Left common carotid artery plus branches (tissue), 1 donor: ENCODE measurements around a stretch of chr6.

DNA sequence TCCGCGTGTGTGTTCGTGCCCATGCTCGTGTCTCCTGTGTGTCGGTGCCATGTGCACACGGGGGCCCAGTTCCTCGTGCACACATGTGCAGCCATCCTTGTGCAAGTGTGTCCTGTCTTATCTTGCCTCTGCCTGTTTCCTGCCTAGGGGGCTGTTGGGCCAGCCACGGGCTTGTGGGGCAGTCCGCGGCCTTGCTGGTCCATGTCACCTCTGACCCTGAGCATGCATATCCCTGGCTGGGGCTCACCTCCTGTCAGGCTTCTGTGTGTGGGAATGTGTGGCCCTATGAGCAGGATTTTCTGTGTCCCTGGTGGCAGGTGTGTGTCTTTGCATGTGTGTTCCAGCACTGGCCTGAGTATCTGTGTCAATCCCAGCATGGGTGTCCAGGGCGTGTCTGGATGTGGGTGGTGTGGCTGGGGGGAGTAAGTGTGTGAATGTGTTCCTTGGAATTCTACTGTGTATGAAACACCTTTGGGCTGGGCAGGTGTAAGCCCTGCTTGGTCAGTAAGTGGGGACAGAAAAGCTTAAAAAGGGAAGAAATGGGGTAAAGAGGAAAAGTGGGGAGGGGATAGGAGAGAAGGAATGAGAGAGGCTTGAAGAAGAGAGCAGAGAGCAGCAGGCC, 8.7 kb downstream of the SYNGAP1 start:
- PRO-cap, result no peak

GRCh38 chr6:33589463-33589900, 9.4 kb upstream of the BAK1 start:
- PRO-cap, result no peak

GRCh38 chr6:33590665-33591396, 10.8 kb upstream of the BAK1 start:
- PRO-cap, result no peak

DNA sequence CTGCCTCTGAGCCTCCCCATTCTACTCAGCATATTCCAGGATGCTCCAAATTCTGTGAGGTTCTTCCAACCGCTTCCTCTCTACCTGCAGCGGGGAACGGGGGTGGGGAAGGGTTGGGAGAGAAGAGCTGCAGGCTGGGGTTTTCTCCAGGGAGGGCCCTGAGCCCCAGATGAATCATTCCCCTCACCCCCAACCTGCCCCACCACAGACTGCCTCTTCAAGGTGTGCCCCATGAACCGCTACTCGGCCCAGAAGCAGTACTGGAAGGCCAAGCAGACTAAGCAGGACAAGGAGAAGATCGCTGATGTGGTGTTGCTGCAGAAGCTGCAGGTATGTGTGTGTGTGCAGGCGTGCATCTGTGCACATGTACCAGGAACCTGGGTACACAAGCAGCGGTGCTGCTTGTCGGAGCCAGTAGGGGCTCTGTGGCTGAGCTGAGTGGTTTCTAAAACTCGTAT, 34.5 kb downstream of the ITPR3 start:
- PRO-cap, result no peak

- PRO-cap, result no peak
Observed at GRCh38 chr6:33685997-33686777, 25.3 kb downstream of the UQCC2 start.

- PRO-cap, result no peak
Observed at GRCh38 chr6:33716830-33717800, 5.6 kb upstream of the UQCC2 start.

GRCh38 chr6:33718113-33718722, 6.7 kb upstream of the UQCC2 start:
- PRO-cap, result no peak

DNA sequence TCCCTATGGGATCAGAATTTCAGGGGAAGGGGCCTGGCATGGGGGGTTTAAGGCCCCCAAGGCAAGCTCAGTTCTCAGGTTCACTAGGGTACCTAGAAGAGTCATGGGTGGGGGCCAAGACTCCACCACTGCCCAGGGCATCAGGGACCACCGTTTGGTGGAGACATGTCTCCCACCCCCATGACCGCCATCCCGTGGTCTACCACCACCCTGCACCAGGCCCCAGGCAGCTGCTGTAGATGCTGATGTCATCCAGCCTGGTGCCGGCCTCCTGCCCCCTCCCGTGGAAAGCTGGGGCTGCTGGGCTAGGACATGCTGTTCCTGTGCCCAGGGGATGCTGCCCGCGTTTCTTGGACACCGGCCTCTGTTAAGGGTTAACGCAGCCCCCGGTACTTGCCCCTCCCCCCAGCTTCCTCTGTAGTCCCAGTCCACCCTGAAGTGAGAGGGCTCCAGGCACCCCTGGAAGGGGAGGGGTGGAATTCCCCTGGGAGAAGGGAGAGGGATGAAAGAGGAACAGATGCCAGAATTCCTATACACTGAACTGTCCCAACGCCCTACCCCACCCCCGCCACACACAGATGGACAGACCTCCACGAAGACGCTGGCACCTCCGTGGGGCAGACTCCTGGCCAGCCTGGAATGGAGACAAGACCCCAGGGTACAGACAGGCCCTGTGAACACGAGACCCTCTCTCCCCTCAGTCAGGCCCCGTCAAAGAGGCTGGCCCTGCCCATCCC, 537 bp downstream of the IP6K3 start:
- PRO-cap, result no peak

DNA sequence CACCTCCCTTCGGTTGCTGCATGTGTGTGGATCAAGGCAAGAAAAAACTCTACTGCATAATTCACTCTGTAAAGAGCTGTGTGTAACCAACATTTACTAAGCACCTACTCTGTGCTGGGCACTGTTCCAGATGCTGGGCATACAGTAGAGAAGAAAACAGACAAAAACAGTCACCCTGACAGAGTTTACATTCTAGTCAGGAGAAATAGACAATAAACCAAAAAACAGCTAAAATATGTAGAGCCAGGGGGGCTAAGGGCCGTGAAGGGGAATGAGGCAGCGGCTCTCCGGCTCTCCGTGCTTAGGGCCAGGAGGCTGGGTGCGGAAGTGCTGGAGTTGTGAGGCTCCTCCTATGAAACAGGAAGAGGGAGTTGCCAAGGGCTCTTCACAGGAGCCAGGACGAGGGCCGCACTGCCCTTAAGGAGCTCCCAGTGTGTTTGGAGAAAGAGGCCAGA, 20.5 kb upstream of the MLN start:
- PRO-cap, result no peak

DNA sequence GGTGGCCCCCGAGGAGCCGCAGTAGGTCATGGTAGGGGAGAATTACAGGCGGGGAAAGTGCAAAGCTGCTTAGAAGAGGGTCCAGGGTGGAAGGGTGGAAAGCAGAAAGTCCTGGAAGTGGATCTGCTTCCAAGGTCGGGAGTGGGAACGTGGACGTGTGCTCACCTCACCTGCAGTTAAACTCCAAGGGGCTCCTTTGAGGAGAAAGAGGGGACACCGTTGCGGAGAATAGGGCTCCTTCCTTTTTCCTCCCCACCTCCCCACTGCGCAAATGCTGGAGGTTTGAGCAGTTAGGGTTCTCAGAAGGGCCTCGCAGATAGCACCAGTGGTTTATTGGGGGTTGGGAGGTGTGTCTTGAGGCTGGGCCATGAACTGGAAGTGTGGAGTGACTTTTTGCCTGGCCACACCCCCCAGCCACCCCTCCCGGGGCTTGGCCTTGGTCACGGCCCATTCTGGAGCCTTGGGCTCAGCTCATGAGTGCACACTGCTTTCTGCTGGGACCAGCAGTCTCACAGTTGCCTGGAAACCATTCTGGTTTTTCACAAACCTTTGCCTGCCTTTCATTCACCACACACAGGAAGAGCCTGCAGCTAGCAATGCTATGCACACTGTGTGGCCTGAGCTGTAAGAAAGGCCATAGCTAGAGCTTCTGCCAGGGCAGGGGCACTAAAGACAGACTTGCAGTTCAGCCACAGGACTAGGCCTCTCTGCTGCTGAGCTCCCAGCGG, 100.5 kb upstream of the MLN start:
- PRO-cap, result no peak

GRCh38 chr6:33906282-33906888, 102.6 kb upstream of the MLN start:
- PRO-cap, result no peak

- PRO-cap, result no peak
Observed at GRCh38 chr6:34056001-34056917, 89.6 kb downstream of the GRM4 start.

DNA sequence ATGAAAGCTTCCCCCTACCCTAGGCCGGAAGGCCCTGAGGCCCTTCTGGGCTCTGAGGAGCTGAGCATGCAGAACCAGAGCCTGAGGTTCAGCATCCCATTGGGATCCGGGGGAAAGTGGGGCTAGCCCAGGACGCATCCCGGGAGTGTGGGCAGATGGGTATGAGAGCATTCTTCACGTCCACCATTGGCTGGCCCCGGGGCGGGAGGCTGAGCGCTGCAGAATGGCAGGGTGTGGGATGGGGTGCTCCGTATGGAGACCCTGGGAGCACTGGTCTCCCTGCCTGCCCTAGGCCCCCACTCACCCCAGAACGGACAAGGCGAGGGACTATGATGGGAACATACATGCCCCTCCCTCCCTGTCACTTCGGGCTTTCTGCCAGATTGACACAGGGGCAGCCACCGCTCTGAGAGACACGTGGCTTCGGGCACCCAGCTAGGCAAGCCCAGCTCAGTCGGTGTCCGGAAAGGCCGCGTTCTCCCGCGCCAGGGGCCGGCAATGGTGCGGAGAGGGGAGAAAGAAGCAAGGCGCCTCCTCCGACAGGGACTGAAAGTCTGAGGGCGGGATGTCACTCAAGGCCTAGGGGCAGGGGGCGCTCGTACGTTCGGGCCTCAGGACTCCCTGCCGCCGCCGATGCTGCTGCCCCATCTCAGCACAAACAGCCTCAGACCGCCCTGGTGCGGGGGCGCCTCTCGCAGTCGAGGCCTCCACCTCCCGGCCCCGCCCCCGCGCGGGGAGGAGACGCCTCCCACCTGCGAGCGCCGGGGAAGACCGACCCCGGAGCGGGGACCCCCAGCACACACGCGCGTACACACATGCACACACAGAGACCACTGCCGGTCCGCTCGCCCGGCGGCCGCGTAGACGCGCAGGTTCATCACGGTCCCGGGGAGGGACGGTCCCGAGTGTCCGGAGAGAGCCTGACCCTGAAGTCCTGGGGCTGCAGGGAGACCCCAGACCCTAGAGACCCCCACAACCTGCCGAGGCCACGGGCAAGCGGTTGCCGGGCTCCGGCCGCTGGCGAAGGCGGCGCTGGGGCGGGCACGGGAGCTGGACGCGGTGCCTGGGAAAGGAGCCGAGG, 2.0 kb downstream of the GRM4 start:
- PRO-cap, result no peak

DNA sequence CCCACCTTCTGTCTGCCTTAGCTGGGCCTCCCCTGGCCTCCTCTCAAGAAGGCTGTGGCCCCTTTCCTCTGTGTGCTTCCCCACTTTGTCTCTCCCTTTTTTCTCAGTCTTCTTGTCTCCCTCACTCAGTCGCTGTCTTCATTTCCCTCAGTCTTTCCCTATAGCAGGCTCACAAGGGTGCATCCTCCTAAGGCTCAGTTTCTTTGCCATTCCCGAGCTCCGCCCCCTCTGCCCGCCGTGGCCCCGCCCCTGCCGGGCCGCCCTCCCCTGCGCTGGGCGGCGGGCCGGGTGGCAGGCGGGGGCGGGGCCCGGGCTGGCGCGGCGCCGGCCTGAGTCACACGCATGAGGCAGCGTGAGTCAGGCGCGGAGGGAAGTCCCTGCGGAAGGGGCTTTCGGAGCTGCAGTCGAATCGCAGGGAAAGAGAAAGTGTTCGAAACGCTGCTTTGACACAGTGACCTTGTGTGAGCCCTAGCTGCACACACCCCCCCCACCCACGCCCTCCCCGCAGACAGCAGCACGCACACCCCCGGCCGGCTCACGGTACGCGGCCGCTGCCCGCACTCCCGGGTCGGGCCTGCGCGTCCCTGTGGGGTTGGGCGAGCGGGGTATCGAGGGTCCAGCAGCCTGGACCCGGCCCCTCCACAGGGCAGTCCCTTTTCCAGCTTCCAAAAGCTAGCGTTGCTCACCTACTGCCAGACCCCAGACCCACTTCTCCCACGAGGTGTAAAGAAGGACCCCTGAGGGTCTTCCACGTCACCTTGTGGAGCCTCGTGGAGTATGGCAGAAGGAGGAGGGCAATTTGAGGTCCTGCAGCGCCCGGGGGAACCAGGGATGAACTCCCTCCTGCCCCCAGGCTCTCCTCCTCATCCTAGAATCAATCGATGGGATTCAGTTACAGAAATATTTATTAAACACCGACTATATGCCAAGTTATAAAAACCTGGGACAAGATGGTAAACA, 12.6 kb upstream of the HMGA1 start:
- PRO-cap, result unidirectional peak, plus-strand start at position 360 of the sequence

DNA sequence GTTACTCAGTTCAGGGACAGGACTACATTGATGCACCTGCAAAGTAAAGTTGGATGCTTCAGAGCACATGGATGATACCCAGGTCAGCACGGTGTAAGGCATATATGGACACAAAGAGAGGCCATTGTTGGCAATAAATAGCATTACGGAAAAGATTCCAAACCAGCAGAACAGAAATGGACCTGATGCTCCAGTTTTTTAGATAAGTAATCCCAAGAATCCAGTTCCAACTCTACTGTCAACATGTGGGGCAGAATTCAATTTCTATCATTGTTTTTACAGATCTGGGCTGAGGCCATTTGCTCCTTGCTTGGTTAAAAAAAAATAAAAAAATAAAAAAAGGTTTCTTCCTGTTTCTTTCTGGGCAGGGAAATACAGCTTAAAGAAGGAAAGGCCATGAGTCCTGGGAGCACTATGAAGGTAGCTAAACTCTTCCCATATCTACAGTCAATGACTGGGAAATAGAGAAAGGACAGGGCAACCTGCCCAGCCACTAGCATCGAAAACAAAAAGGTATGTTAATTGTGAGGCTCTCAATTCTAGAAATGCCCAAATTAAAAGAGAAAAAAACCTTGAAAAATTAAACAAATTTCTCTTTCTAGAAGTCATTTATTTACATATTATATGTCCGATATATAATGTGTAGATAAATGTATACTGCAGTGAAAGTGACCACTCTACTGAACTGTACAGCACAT, 39.0 kb upstream of the SMIM29 start:
- PRO-cap, result no peak

GRCh38 chr6:34295397-34296128, 46.8 kb upstream of the SMIM29 start:
- PRO-cap, result no peak

- PRO-cap, result no peak
Observed at GRCh38 chr6:34315446-34316451, 66.9 kb upstream of the SMIM29 start.

- PRO-cap, result no peak
Observed at GRCh38 chr6:34412010-34412469, 13.8 kb downstream of the RPS10 start.

DNA sequence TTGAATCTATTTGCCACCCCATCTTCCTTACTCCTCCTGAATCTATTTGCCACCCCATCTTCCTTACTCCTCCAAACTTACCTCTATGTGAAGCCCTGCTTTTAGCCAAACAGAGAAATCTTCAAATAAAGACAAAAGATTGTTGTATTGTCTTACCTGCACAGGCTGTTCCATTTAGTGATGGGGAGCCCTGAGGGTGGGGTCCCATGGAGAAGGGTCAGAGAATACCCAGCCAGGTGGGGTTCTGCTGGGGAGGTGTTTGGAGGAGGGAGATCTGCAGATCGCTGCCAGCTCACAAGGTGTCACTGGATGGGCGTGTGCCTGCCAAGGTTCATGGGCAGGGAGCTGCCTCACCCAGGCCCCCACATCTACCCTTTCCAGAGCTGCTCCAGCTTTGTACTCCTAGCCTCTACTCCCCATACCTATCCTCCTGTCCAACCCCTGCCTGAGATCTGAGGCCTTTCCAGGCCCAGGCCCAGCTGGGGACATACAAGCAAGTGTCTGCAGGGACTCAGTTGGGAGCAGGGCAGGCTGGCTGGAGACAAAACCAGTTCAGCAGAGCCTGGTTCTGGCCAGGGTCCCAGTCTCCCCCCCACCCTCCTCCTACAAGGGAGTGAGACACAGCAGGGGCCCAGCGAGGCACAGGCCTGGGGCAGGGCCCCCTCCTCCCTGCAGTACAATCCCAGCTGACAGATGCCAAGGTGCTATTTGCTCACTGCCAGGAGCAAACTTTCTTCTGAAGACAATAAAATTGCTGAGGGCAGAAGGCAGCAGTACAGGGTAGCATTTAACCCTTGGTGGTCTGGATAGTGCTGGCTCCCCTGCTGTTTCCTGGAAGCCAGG, 19.8 kb downstream of the SPDEF start:
- PRO-cap, result no peak

- PRO-cap, result no peak
Observed at GRCh38 chr6:34560340-34560980, 4.3 kb upstream of the SPDEF start.